H4 (cell line): ENCODE measurements around a stretch of chr17.

DNA sequence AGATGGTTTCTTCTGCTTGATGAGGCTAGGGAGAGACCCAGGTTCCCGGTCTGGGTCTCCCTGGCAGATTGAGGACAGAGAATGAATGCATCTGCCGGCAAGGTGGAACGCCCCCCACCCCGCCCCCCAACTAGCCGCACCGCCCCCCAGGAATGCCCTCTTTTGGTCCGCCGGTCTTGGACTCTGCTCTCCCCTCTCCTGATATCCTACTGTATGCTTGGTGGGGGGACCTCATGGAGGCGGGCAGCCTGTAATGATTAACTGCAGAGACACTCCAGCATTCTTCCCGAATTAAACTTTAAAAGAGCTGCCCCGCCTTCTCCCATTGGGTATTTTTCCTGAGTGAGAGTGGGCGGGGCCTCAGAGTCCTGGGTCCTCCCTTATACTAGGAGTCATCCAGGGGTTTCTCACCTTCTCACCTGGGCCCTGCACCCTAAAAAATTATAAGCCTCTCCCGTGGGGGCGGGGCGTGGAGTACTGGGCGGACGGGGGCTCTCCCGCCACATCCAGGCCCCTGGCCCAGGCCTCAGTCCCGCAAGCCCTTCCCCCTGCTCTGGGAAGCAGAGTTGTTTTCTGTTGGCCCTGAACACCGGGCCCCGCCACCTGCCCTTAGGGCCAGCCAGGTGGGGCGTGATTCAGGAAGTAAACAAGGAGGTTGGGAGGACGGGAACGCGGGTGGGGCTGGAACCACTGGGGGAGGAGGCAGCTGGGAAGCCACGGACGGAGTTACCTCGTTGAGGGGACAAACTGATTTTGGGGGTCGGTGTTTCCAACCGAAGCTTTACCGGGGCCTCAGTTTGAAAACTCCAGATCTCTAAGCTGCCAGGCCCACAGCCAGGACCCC is 1.5 kb downstream of the GRB7 start:
- RAMPAGE, long total RNA: no peak

DNA sequence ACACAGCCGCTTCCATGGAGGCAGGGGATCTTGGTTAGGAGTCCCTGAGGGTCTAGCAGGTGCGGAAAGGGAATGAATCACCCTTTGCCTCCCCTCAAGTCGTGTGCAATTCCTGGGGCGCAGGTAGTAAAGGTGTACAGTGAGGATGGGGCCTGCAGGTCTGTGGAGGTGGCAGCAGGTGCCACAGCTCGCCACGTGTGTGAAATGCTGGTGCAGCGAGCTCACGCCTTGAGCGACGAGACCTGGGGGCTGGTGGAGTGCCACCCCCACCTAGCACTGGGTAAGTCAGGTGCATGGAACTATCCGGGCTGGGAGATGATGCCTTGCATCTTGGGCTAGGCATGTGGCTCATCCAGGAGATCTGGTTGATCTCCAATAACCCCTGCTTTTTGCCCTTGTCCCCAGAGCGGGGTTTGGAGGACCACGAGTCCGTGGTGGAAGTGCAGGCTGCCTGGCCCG is 5.1 kb downstream of the GRB7 start:
- RAMPAGE, long total RNA: no peak

DNA sequence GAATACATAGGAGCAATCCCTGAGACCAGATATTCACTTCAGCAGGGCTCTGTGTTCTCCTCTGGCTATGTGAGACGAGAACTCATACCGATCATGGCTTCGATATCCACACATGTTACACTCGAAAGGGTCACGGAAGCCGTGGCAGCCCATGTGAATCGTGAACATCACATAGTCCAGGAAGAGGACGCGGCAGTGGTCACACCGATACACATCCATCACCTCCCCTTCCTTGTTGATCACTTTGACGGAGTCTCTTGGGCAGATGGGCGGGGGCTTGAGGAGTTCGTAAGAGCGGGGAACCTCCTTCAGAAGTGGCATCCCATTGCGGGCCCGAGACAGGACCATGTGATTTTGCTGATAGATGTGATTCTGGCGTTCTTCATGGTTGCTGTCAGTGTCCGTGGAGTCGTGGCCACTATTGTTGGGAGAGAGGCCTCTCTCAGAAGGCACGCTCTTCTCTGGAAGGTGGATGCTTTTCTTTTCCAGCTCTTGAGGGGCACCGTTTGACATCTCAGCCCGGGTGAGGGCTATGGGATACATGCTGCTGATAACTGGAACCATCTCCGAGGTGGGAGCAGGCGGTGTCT is 28.1 kb downstream of the GRB7 start:
- RAMPAGE, long total RNA: no peak

- RAMPAGE, long total RNA: no peak
Measured at GRCh38 chr17:39828032-39829045, 35.8 kb downstream of the IKZF3 start.

- RAMPAGE, long total RNA: no peak
Measured at GRCh38 chr17:39904535-39905162, 13.8 kb downstream of the GSDMB start.

DNA sequence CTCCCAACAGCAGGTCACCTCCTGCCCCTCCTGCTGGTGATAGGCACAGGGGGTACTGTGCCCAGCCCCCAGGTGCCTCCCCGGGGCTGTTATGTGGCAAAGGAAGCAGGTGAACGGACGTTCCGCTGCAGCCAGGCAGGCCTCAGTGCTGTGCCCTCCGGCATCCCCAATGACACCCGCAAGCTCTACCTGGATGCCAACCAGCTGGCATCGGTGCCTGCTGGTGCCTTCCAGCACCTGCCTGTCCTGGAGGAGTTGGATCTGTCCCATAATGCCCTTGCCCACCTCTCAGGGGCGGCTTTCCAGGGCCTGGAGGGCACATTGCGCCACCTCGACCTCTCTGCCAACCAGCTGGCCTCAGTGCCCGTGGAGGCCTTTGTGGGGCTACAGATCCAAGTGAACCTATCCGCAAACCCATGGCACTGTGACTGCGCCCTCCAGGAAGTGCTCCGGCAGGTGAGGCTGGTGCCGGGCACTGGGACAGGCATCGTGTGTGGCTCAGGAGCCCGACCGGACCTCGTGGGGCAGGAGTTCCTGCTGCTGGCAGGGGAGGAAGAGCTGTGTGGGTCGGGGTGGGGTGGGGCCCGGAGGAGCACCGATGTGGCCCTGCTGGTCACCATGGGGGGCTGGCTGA is 16.6 kb downstream of the LRRC3C start:
- RAMPAGE, long total RNA: no peak

DNA sequence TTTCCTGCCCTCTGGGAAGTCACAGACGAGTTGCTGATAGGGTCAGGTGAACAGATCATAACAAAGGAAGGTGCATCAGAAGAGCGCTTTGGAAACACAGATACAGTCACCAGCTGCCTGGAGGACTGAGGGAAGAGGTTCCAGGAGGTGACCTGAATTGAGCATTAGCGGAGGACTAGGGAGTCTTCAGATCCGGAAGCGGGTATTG is 1.1 kb downstream of the GSDMA start:
- RAMPAGE, long total RNA: no peak

DNA sequence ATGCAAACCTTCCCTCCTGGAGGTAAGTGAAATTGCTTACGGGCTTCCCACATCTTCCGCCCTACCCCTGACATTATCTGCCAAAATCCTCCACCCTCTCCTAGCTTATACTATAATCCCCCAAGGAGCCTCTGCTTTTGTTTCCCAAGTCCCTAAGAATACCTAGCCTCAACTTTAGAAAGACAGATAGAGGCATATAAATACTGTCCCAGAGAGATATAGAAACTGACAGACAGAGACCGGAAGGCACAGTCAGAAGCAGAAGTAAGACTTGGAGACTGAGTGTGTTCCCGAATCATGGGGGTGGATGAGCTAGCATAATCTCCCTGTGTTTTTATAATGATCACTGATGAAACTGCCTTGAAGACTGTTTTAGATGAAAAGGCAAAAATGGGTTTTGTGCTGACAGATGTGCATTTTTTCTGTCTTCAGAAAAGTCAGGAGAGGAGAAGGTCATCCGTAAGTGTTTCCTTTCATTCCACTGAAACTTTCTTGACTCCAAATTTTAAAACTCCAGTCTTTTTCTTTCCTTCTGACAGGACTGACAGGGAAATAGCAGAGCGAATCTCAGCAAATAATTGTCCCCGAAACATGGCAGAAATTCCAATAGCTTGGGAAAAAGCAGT is 8.3 kb upstream of the PSMD3 start:
- RAMPAGE, long total RNA: no peak

DNA sequence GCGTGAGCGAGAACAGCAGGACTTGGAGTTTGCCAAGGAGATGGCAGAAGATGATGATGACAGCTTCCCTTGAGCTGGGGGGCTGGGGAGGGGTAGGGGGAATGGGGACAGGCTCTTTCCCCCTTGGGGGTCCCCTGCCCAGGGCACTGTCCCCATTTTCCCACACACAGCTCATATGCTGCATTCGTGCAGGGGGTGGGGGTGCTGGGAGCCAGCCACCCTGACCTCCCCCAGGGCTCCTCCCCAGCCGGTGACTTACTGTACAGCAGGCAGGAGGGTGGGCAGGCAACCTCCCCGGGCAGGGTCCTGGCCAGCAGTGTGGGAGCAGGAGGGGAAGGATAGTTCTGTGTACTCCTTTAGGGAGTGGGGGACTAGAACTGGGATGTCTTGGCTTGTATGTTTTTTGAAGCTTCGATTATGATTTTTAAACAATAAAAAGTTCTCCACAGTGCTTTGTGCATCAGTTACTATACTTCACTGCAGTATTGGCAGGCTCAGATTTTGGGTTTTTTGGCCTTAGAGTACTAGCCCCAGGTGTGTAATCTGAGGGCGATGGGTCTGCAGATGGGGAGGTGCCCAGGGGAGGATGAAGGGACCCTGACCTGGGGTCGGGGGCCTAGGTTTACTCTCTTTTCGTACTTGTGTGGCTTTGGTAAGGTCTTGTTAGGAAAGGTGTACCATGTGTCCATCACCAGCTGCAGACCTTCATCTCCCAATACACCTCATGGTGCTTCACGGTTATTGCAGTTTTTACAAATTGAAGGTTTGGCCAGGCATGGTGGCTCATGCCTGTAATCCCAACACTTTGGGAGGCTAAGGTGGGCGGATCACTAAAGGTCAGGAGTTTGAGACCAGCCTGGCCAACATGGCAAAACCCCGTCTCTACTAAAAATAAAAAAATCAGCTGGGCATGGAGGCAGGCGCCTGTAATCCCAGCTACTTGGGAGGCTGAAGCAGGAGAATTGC is 17.2 kb downstream of the PSMD3 start:
- RAMPAGE, long total RNA: no peak

DNA sequence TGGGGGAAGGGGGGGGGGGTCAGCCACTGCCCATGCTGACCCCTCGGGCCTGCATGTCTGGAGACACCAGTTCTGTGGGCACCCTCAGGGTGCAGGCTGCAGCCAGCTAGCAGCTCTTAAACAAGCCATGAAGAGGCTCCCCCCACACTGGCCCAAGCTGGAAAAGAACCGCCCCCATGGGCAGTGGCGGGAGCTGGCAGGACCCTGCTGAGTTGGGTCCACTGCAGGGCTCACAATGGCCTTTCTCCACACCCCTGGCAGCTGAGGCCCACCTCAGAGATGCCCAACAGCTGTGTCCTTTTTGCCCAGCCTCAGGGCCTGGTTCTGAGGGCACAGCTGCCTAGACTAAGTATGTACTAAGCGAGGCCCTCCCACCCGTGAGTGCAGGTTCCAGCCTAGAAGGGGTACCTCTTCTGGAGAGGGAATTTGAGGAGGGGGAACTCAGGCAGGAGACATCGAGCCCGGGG is 3.0 kb downstream of the THRA start:
- RAMPAGE, long total RNA: no peak

DNA sequence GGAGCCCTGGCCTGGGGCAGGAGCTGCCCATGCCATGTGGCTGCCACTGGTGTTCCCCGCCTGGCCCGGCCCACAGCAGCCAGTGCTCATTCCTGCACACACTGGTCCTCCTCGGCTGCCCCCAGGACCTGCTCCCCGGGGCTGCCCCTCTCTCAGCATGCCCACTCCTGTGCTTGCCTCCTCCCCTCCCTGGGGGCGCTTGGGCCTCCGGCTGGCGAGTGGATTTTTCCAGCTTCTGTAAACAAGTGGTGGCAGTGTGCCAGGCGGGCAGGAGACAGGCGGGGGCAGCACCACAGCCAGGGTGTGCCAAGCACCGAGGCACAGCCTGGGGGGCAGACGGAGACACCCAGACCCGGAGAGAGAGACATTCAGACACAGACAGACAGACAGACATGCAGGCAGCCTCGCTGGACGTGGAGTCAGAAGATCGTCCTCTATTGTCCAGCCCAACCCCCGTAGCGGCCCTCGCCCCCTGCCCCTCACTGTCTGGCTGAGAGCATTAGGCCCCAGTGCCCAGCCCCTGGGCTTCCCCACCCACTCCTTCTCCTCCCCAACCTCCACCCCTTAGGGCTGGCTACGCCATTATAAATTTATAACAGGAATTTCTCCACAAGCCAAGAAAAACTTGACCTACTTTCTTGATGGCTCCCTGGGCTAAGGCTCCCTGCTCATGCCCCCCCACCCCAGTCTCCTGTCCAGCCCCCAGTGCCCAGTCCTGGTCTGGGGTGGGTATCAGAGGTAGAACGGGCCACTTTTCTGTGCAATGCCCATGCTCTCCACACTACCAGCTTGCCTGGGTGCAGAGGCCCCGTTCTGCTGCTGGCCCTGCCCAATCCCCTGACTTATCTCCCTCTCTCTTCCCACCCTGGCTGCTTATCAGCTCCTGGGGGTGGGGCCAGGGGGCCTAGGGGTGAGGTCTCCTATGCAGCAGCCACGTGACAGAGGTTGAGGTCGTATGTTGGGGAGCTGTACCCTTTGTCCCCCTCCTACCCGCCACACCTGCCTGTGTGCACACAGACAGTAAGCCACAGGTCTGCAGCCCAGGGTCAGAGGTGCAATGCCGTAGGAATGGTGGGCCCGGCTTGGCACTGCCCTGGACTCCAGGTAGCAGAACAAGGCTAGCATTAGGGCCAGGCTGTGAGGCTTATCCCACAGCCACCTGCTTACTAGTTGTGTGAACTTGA is 9.8 kb downstream of the THRA start:
- RAMPAGE, long total RNA: no peak

DNA sequence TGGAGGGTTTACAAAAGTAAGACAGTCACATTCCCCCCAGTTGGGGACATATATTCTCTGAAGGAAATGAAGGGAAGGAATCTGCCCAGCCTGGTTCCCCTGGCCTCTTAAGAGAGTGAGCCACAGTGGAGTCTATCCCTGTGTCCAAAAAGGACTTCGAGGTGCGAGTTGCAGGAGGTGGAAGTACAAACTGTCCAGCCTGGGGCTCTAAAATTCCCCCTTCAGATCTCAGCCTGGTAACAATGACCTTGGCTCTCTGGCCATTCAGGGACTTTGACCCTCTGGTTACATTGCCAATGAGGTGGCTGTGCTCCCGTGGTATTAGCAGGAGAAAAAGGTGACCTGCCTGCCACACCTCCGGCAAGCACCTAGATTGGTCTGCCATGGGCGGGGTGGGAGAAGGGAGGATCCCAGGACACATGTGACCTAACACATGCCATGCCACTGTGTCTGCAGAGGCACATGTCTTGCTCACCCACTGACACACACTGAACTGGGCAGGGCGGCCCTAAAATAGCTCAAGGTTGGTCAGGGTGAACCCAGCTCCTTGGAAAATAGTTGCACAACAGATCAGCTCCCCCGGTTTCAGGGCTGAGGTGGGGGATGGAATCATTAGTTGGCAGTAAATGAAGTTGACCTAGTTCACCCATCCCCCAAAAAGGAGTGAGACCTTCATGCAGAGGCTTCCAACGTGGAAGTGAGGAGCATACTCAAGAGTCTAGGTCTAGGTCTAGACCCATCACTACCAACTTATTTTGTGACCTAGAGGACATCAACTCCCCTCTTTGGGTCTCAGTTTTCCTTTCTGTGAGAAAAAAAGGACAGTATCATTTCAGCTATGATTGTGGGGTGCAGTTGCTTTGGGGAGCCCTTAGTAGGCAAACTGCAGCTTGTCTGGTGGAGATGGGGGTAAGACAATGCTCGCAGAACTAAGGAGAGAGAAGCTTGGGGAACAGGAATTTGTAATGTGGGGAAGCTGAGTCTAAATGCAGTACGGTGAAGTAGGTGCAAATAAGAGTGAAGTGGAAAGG is 2.2 kb downstream of the NR1D1 start:
- RAMPAGE, long total RNA: no peak

DNA sequence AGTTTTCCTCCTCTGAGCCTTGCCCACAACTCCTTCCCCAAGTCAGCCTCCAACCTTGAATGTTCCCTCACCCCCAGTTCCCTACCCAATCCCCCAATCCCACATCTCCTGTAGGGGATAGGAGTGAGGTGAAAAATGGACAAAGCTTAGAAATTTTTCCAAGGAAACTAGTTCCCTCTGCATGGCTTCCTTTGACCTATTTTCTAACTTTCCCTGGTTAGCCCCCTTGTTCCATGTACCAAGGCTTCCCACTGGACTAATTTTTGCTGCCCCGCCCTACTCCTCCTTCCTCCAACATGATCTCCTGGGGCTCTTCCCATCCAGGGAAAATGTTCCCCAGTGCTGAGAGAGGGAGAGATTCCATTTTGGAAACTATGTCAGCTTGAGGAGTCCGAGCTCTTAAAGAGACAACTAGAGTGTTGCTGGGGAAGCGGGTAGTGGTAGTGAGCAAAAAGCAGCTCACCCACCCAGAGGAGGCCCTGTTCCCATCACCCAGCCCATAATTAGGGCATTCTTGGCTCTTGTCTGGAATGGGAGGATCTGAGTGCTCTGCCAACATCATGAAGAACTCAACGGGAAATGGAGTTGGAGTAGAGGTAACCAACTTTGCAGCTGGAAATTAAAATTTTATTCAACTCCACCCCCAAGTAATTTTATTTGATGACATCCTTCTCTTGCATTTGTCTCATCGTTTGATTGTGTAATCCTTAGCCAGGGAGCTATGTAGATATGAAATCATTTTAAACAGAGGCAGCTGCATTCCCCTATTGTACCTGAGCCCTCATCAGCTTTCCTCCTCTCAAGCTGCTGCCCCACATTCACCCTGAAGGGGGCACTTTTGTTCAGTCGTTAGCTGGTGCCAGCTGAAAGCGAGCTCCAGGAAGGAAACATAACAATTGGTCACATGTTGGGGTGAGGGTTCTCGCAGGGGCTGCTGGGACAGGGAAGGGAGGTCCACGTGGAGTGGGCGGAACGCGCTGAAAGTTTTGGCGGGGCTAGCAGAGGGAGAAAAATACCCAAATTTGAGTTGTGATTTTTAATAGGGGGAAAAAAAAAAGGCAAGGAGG is 9.0 kb upstream of the MSL1 start:
- RAMPAGE, long total RNA: no peak

- RAMPAGE, long total RNA: no peak
Measured at GRCh38 chr17:40141155-40141329, 705 bp downstream of the CASC3 start.

DNA sequence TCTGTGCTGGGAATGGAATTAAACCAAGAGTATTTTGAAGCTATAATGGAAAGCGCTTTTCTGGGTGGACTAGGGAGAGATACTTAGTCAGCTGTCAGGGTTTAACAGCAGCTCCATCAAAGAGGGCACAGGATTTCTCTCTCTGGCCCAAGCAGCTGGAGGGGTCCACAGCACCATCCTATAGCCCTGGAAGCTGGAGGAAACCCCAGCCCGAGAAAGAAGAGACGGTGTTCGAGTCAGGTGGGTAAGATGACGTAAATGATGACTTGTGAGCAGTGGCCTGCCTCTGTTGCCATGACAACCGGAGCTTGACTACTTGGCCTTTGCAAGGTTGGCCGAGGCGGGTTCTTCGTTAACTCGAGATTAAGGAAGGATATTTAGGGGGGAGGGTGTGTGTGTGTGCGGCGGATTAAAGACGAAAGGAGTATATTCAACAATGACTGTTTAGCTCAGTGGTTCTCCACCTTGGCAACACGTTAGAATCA is 531 bp upstream of the WIPF2 start:
- RAMPAGE, long total RNA: no peak

DNA sequence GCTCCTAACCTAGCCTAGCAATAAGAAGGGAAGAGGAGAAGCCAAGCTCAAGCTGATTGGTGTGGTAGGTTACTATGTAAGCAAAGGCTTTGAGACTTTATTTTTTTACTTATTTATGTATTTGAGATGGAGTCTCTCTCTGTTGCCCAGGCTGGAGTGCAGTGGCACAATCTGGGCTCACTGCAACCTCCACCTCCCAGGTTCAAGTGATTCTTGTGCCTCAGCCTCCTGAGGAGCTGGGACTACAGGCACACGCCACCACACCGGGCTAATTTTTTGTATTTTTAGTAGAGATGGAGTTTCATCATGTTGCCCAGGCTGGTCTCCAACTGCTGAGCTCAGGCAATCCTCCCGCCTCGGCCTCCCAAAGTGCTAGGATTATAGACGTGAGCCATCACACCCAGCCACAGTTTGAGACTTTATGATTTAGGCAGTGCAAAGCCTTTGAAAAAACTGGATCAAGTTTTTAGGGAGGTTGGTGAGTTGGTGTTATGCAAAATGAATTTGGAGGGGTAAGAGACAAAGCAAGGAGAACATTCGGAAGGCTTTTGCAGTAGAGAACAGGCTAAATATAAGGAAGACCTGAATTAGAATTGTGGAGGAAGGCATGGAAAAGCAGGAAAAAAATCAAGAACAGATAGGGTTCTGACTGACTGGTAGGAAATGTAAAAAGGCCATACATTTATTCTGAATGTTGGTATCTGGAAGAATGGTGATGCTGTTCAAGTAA is 14.6 kb upstream of the CDC6 start:
- RAMPAGE, long total RNA: no peak

DNA sequence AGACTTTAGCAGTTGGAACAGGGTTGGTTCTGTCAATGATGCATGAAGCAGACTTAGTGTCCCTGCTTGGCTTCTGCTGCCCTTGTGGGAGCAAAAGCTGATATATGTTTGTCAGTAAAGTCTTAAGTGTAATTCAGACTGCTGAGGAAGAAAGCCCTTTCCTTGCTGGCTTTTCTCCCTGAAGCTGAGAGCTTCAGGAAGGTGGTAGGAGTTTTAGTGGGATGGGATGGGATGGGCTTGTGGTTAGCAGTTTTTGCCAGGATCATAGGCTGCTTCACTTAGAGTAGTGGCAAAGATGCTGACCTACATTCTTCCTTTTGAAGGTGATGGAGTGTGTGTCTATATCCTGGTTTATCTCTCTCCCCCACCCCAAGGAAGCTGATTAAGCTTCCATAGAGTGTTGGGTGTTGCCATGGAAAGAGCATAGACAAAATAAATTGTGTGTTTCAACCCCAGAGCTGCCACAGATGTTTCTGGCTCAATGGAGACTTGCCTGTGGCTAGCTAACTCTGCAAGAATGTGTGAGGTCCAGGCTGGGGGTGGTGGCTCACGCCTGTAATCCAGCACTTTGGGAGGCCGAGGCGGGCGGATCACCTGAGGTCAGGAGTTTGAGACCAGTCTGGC is 4.7 kb upstream of the RARA start:
- RAMPAGE, long total RNA: no peak

GRCh38 chr17:40307520-40308724 is 1.1 kb upstream of the RARA start:
- RAMPAGE, long total RNA: no peak

GRCh38 chr17:40309874-40310436 is 975 bp downstream of the RARA start:
- RAMPAGE, long total RNA: no peak

- RAMPAGE, long total RNA: no peak
Measured at GRCh38 chr17:40322150-40322829, 13.3 kb downstream of the RARA start.